ENCODE measurements around a stretch of chr12.

DNA sequence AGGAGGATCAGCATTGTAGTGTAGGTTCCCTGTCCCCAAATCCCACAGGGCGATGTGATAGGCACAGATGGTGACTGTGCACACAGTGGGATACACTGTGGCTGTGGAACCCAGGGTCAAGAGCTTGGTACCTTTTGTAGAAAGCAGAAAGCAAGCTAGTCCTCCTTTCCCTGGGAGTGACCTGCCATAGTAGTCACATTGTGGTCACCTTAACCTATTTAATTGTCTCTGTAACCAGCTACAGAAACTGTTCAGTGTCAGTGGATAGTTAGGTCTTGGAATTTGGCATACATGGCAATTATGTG, 30.3 kb downstream of the PPHLN1 start:
CAGE:
- cytosol, long polyA minus RNA: no peak
- cytosol, long polyA plus RNA: no peak
- long polyA plus RNA: no peak
- nucleus, long polyA minus RNA: no peak
- nucleus, long polyA plus RNA: no peak

CAGE:
- cytosol, long polyA minus RNA: no peak
- cytosol, long polyA plus RNA: no peak
- long polyA plus RNA: no peak
- nucleus, long polyA minus RNA: no peak
- nucleus, long polyA plus RNA: no peak
Observed at GRCh38 chr12:42549900-42550254, 39.7 kb downstream of the PRICKLE1 start.

CAGE:
- cytosol, long polyA minus RNA: no peak
- cytosol, long polyA plus RNA: no peak
- long polyA plus RNA: no peak
- nucleus, long polyA minus RNA: no peak
- nucleus, long polyA plus RNA: no peak
Observed at GRCh38 chr12:42885761-42886179, 296.2 kb upstream of the PRICKLE1 start.

GRCh38 chr12:43805339-43805591, 852 bp downstream of the TWF1 start:
CAGE:
- cytosol, long polyA minus RNA: no peak
- cytosol, long polyA plus RNA: no peak
- long polyA plus RNA: no peak
- nucleus, long polyA minus RNA: no peak
- nucleus, long polyA plus RNA: no peak

GRCh38 chr12:44876649-44877475, 747 bp upstream of the NELL2 start:
CAGE:
- cytosol, long polyA minus RNA: no peak
- cytosol, long polyA plus RNA: no peak
- long polyA plus RNA: no peak
- nucleus, long polyA minus RNA: no peak
- nucleus, long polyA plus RNA: no peak

DNA sequence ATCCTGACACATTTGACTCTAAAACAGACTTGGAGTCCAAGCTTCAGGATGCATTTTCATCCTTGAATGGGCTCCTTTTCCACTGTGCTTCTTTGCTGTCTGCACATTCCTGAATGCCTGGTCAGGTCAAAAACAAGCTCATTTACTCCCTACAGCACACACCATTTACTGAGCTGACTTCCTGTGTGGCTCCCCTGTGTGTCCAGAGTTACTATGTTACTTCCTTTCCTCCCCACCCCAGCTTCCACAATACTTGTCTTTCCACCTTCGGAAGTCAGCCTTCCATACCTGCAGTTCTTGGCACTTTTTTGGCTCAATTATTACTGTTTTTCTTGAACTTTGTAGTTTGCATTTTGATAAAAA, 112.1 kb downstream of the ANO6 start:
CAGE:
- cytosol, long polyA minus RNA: no peak
- cytosol, long polyA plus RNA: no peak
- long polyA plus RNA: no peak
- nucleus, long polyA minus RNA: no peak
- nucleus, long polyA plus RNA: no peak

DNA sequence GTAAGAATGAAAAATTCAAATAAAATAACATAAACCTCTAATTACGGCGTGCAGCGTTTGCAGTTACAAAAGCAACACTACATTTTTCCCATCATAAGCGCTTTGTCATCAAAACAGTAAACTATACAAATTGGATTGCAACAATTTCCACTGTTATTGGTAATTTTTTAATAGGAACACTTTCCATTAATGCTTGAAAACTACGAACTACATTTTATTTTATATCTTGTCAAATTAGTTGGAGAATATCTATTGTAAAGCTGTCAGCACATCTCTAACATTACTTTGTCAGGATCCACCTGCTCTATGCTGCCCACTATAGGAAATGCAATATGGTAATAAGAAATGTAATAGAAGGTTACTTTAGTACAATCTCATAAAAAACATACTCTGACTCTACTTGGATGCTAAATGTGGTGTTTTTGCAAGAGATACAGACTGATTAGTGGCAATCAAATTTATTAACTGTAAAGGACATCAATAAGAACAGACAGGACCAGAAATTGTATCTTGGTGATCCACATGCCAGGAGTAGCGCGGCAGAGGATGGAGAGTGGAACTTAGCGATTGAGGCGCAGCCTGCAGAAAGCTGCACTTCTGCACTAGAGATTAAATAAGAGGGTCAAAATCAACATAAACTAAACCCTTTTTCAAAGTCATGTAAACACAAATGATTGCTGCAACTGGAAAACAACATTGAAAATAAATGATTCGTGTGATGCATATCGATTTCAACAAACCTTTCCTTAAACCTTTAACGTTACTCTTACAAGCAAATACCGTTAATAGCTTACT, 3.7 kb upstream of the ARID2 start:
CAGE:
- cytosol, long polyA minus RNA: no peak
- cytosol, long polyA plus RNA: no peak
- long polyA plus RNA: no peak
- nucleus, long polyA minus RNA: no peak
- nucleus, long polyA plus RNA: no peak

GRCh38 chr12:45729095-45729585, 366 bp upstream of the ARID2 start:
CAGE:
- cytosol, long polyA minus RNA: no peak
- cytosol, long polyA plus RNA: no peak
- long polyA plus RNA: no peak
- nucleus, long polyA minus RNA: no peak
- nucleus, long polyA plus RNA: no peak

DNA sequence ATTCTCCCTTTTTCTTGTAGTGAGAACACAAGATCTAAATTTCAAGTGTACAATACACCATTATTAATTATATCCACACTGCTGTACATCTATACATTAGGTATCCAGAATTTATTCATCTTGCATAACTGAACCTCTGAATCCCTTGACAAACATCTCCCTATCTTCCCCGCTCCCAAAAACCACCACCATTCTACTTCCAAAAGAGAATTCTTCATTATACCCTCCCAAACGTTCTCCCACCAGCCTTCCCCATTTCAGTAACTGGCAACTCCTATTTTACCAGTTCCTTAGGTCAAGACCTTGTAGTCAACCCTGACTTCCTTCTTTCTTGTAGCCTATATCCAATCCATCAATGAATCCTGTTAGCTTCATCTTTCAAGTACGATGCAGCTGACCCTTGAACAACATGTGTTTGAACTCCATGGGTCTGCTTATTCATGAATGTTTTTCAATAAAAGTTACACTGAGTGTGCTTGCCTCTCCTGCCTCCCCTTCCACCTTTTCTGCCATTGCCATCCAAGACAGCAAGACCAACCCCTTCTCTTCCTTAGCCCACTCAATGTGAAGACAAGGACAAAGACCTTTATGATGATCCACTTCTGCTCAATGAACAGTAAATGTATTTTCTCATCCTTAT, 48.9 kb downstream of the SCAF11 start:
CAGE:
- cytosol, long polyA minus RNA: no peak
- cytosol, long polyA plus RNA: no peak
- long polyA plus RNA: no peak
- nucleus, long polyA minus RNA: no peak
- nucleus, long polyA plus RNA: no peak

CAGE:
- cytosol, long polyA minus RNA: no peak
- cytosol, long polyA plus RNA: no peak
- long polyA plus RNA: no peak
- nucleus, long polyA minus RNA: no peak
- nucleus, long polyA plus RNA: no peak
Observed at GRCh38 chr12:45975252-45976076, 14.9 kb downstream of the SCAF11 start.

CAGE:
- cytosol, long polyA minus RNA: no peak
- cytosol, long polyA plus RNA: no peak
- long polyA plus RNA: no peak
- nucleus, long polyA minus RNA: no peak
- nucleus, long polyA plus RNA: no peak
Observed at GRCh38 chr12:46176973-46177368, 91.9 kb downstream of the SLC38A1 start.

CAGE:
- cytosol, long polyA minus RNA: no peak
- cytosol, long polyA plus RNA: no peak
- long polyA plus RNA: no peak
- nucleus, long polyA minus RNA: no peak
- nucleus, long polyA plus RNA: no peak
Observed at GRCh38 chr12:46177871-46178301, 91.0 kb downstream of the SLC38A1 start.

DNA sequence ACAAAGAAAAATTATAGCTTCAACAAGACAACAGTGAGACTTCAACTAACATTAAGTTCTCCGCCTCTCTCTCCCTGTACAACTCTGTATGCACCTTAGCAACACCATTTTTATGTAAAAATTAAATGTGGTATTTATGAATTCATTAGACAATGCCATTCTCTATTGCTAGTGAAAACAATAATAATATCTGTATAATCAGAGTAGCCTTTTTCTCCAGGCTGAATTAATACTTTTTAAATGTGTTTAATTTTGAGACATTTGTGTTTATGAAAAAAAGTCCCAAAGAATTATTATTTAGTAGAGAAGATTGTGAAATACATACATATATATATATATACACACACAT, 68.8 kb downstream of the SLC38A1 start:
CAGE:
- cytosol, long polyA minus RNA: no peak
- cytosol, long polyA plus RNA: no peak
- long polyA plus RNA: no peak
- nucleus, long polyA minus RNA: no peak
- nucleus, long polyA plus RNA: no peak

GRCh38 chr12:46245818-46246907, 22.7 kb downstream of the SLC38A1 start:
CAGE:
- cytosol, long polyA minus RNA: no peak
- cytosol, long polyA plus RNA: no peak
- long polyA plus RNA: no peak
- nucleus, long polyA minus RNA: no peak
- nucleus, long polyA plus RNA: no peak

CAGE:
- cytosol, long polyA minus RNA: no peak
- cytosol, long polyA plus RNA: no peak
- long polyA plus RNA: no peak
- nucleus, long polyA minus RNA: start-site peak on the minus strand at chr12:46266512-46266518, 53 reads
- nucleus, long polyA plus RNA: start-site peak on the minus strand at chr12:46266501-46266529, 37 and 56 reads in 2 replicates
Observed at GRCh38 chr12:46266273-46266807, 2.5 kb downstream of the SLC38A1 start.

CAGE:
- cytosol, long polyA minus RNA: no peak
- cytosol, long polyA plus RNA: no peak
- long polyA plus RNA: no peak
- nucleus, long polyA minus RNA: no peak
- nucleus, long polyA plus RNA: no peak
Observed at GRCh38 chr12:46267906-46268045, 1.1 kb downstream of the SLC38A1 start.

GRCh38 chr12:46357872-46358508, 14.6 kb downstream of the SLC38A2 start:
CAGE:
- cytosol, long polyA minus RNA: no peak
- cytosol, long polyA plus RNA: no peak
- long polyA plus RNA: no peak
- nucleus, long polyA minus RNA: start-site peak on the minus strand at chr12:46358187-46358267, 127 reads
- nucleus, long polyA plus RNA: start-site peak on the minus strand at chr12:46358214-46358278, 396 and 481 reads in 2 replicates

DNA sequence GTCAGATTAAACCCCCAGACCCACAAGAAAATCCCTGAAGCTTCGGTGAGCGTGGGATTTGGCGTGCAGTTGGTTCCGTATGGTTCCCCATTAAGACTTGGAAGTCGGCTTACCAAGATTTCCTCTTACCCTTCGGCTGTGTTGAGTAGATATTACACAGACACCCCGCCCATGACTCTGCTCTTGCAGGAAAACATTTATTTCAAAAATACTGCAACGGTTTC, 11.5 kb upstream of the SLC38A2 start:
CAGE:
- cytosol, long polyA minus RNA: no peak
- cytosol, long polyA plus RNA: no peak
- long polyA plus RNA: no peak
- nucleus, long polyA minus RNA: start-site peak on the minus strand centred at position 114 of the sequence, 67 bp wide, 9 reads
- nucleus, long polyA plus RNA: no peak

CAGE:
- cytosol, long polyA minus RNA: no peak
- cytosol, long polyA plus RNA: no peak
- long polyA plus RNA: no peak
- nucleus, long polyA minus RNA: no peak
- nucleus, long polyA plus RNA: no peak
Observed at GRCh38 chr12:46387636-46388083, 15.1 kb upstream of the SLC38A2 start.

GRCh38 chr12:46394327-46395043, 21.9 kb upstream of the SLC38A2 start:
CAGE:
- cytosol, long polyA minus RNA: no peak
- cytosol, long polyA plus RNA: no peak
- long polyA plus RNA: no peak
- nucleus, long polyA minus RNA: no peak
- nucleus, long polyA plus RNA: no peak

Data from keratinocyte (primary cell).